A549 (cell line): ENCODE results near the genes DUS4L and DLD.

DNA sequence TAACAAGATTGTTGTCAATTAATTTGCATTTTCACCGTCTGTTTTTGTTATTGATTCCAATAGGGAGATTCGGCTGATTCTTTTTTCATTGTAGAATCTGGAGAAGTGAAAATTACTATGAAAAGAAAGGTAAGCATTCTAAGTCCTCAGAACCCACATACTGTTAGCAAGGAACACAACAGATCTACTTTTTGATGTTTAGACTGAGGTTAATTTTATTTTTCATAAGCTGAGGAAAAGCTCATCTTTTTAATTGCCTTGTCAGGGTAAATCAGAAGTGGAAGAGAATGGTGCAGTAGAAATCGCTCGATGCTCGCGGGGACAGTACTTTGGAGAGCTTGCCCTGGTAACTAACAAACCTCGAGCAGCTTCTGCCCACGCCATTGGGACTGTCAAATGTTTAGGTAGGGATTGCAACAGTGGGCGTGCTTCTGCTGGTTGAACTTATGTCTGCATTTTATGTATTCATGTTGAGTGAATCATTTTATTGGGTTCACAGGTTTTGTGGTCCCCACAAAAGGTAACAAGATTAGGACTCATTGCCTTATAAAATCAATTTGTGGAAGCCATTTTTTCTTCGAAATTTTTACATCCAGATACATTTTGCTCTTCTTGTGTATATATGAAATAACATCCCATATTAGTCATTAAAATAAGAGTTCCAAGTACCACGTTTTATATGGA is 11.7 kb upstream of the HBP1 start:
- PRO-cap, result no peak
CAGE:
- cytosol, long polyA plus RNA, result no peak
- long polyA plus RNA, result no peak
- nucleus, long polyA plus RNA, result no peak

DNA sequence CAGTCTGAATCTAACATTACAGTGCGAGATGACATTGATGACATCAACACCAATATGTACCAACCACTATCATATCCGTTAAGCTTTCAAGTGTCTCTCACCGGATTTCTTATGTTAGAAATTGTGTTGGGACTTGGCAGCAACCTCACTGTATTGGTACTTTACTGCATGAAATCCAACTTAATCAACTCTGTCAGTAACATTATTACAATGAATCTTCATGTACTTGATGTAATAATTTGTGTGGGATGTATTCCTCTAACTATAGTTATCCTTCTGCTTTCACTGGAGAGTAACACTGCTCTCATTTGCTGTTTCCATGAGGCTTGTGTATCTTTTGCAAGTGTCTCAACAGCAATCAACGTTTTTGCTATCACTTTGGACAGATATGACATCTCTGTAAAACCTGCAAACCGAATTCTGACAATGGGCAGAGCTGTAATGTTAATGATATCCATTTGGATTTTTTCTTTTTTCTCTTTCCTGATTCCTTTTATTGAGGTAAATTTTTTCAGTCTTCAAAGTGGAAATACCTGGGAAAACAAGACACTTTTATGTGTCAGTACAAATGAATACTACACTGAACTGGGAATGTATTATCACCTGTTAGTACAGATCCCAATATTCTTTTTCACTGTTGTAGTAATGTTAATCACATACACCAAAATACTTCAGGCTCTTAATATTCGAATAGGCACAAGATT is 4.4 kb downstream of the GPR22 start:
- PRO-cap, result no peak
CAGE:
- cytosol, long polyA plus RNA, result no peak
- long polyA plus RNA, result no peak
- nucleus, long polyA plus RNA, result no peak

DNA sequence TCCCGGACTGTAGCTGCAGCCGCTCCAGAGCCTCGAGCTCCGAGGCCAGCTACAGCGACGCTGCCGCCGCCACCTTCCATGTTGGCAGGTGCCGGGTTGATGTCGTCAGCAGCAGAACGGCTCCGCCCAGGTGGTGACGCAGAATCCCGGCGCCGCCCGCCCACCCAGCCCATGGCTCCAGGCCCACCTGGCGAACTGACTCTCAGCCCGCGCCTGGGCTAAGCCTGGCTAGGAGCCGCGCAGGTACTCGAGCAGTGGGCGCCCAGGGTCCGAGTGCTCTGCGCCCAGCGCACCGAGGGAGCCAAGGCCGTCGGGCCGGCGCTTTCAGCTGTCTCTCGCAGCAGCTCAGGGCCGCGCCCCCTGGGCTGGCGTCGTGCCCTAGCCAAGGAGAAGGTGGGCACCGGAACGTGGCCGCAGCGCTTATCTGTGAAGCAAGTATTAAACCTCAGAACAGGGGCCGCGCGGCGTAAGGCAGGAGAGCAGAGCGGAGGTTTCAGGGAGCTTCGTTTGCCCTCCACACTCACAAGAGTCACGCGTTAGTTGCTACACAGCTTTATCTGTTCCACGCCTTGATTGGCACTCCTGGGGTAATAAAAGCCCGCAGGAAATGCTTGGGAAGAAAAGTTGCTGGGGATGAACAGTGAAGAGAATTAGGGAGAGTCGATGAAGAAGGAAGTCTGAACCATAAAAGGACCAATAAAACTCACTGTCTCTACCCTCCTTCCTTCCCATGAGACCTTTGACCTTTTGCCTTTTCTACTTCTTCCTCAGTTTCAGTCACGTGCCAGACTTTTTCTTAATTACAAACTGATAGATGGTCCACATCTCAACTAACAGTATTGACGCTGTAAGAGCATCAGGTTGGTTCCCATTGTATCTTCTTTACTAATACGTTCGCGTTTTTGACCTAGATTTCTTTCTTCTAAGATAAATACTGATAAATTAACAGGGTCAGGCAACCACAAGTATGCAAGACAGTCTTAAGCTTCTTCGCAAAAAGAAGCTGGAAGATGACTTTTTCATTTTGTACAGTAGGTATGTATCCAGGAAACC is at the start of gene DUS4L:
Gene DUS4L (plus strand): TSS at position 155 of the 1,053 bp plus-strand sequence.
- PRO-cap, result bidirectional peak, plus-strand start at position 205 of the sequence, minus-strand start at position 71 of the sequence
CAGE:
- cytosol, long polyA plus RNA, result start-site peak on the plus strand centred at position 182 of the sequence, 50 bp wide, 239 and 599 reads in 2 replicates
- long polyA plus RNA, result start-site peak on the minus strand centred at position 90 of the sequence, 22 bp wide, 156 and 96 reads in 2 replicates
- nucleus, long polyA plus RNA, result start-site peak on the minus strand centred at position 96 of the sequence, 30 bp wide, 84 and 58 reads in 2 replicates; start-site peak on the plus strand centred at position 177 of the sequence, 57 bp wide, 99 and 80 reads in 2 replicates

DNA sequence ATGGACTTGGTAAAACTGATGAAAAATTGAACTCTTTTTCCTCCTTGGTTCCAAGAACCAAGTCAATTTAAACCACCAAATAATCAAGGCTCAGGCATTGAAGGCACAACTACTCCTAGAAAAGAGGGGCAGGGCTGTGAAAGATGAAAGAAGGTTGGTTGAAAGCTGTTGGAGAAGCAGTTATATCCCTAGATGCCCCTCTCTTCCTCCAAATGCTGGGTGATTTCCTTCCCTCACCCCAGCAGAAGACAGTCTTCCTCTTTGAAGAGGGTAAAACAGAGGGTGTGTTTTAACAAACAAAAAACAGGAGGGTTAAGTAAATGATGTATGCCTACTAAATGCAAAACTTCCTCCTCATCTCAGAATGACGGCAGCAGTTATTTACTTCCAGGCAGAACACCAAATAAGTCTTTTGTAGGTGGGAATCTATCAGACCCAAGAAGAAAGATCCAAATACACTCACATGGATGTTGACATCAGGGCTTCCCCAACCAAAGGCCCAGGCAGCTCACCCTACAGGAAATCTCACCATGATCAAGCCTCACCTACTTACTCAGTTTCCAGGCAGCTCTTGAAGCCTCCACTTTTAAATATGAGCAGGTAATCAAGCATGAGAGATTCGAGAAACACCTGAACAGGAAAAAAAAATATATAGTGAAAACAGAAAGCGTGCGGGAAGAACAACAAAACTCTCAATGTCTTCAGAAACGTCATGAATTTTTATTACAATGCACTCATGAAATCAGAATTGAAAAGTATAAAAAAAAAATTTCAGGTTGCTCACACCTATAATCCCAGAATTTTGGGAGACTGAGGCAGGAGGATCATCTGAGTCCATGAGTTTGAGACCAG is 27.1 kb upstream of the SLC26A4 start:
- PRO-cap, result no peak
CAGE:
- cytosol, long polyA plus RNA, result no peak
- long polyA plus RNA, result no peak
- nucleus, long polyA plus RNA, result no peak

- PRO-cap, result no peak
CAGE:
- cytosol, long polyA plus RNA, result no peak
- long polyA plus RNA, result no peak
- nucleus, long polyA plus RNA, result no peak
Measured at GRCh38 chr7:107640769-107641322, 19.8 kb upstream of the SLC26A4 start.

DNA sequence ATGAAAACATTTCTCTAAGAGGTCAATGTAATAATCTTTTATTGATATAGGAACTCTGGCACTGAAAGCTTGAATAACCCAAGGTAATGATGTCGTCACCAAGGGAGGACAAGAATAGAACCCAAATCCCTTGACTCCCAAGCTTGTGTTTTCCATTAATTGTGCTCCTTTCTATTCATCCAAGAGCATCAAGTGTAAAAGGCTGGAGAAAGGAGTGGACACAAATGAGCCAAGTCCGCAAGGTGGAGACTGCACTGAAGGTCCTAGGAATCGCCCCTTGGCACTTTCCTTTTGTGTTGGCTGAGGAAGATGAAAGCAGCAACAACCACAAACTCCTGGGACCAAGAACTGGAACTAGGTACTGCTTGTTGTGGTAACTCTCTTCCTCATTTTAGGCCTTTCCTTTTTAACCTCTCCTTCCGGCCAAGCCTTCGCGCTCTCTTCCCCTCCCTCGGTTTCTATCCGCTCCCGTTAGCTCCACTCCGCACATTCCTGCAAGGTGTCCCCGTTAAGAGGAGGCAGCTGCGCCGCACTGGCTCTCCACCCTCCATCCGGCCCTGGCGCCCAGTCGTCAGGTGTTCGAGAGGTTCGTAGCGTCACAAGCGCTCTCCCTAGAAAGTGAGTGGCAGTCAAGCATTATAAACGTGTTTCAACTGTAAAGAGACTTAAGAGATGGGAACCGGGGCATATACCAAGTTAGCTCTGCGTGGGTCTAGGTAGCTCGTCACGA is 984 bp upstream of the CBLL1 start:
- PRO-cap, result no peak
CAGE:
- cytosol, long polyA plus RNA, result no peak
- long polyA plus RNA, result no peak
- nucleus, long polyA plus RNA, result no peak

DNA sequence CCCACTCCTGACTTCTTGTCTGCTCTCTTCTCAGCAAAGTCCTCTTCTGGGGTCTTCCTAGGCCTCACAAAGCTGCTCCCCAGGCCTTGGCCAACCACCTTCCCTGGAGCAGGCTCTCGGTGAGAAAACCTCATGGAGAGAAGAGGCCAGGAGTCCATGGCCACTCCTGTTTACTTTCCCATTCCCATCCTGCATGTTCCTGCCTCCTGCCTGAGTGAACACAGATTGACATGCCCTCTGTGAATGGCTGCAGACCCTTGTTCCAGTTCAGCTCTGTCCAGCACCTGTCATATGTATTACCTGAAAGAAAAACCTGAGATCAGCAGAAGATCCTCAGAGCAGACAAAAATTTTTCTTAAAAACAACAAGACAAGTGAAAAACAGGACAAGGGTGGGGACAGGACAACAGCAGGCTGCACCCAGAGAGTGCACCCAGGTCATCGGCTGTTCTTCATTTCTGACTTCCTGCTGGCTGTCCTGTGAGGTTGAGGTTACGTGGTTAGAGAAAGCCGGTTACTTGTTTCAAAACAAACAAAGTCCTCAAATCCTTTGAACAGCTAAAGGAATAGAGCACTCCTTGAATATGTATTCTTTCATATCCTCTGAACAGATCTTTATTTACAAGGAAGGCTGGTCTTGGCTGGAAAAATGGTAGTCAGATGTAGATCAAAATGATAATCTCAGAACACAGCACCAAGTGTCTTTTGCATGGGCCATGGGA is 34.0 kb upstream of the DLD start:
- PRO-cap, result no peak
CAGE:
- cytosol, long polyA plus RNA, result no peak
- long polyA plus RNA, result no peak
- nucleus, long polyA plus RNA, result no peak

GRCh38 chr7:107880343-107880791 is 10.6 kb upstream of the DLD start:
- PRO-cap, result no peak
CAGE:
- cytosol, long polyA plus RNA, result no peak
- long polyA plus RNA, result no peak
- nucleus, long polyA plus RNA, result no peak

DNA sequence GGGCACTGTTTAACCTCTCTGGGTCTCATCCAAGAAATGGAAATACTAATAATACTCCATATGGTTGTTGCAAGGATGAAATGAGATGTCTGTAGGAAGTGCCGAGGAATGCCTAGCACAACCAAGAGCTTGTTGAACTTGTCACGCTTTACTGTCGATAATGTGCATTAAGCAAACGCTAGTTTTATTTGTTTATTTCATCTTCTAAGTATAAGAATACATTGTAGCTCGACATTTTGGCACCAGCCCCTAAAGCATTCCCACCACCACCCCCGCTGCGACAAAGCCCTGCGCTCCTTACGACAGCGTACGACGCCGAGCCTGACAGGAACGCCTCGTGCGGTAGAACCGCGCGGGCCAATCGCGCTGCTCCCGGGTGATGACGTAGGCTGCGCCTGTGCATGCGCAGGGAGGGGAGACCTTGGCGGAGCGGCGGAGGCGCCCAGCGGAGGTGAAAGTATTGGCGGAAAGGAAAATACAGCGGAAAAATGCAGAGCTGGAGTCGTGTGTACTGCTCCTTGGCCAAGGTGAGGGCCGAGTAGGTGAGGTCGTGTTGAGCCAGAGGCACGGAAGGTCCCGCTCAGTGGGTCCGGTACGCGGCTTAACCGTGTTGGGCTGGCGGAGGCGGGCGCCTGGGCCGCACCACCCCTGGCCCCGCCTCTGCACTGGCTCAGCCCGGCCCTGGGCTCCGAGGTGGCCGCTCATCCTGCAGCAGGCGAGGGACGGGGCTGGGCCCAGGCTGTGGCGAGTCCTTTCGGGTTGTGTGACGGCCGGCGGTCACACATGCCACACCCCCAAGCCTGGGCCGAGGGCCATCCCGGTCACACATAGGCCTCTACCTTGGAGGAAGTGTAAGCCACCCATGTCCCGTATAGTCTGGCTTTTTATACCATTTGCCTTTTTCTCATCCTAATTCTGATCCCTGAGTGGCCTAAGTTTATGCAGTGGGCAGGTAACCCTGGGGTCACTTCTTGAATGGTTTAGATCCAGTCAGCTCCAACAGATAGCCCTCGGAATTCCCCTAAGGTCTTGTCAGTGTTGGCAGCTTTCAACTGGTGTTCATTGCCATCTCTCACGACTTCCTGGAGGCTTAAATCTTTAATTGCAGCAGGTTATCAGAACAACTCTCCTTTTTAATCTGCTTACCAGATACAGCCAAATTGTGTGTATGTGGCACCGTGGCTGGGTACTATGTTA is at the start of gene DLD:
Gene DLD (plus strand): TSS at position 421 of the 1,197 bp plus-strand sequence.
- PRO-cap, result bidirectional peak, plus-strand start at position 424 of the sequence, minus-strand start at position 282 of the sequence; bidirectional peak, plus-strand start at position 704 of the sequence, minus-strand start at position 667 of the sequence
CAGE:
- cytosol, long polyA plus RNA, result start-site peak on the plus strand centred at position 434 of the sequence, 75 bp wide, 784 and 756 reads in 2 replicates
- long polyA plus RNA, result start-site peak on the plus strand centred at position 429 of the sequence, 47 bp wide, 1,467 and 810 reads in 2 replicates
- nucleus, long polyA plus RNA, result start-site peak on the plus strand centred at position 413 of the sequence, 39 bp wide, 727 and 316 reads in 2 replicates

- PRO-cap, result no peak
CAGE:
- cytosol, long polyA plus RNA, result no peak
- long polyA plus RNA, result no peak
- nucleus, long polyA plus RNA, result start-site peak on the minus strand at chr7:107932176-107932308, 216 and 155 reads in 2 replicates
Measured at GRCh38 chr7:107931924-107932693, 41.1 kb downstream of the DLD start.

- PRO-cap, result no peak
CAGE:
- cytosol, long polyA plus RNA, result no peak
- long polyA plus RNA, result no peak
- nucleus, long polyA plus RNA, result no peak
Measured at GRCh38 chr7:107961235-107962003, 41.5 kb downstream of the LAMB1 start.

DNA sequence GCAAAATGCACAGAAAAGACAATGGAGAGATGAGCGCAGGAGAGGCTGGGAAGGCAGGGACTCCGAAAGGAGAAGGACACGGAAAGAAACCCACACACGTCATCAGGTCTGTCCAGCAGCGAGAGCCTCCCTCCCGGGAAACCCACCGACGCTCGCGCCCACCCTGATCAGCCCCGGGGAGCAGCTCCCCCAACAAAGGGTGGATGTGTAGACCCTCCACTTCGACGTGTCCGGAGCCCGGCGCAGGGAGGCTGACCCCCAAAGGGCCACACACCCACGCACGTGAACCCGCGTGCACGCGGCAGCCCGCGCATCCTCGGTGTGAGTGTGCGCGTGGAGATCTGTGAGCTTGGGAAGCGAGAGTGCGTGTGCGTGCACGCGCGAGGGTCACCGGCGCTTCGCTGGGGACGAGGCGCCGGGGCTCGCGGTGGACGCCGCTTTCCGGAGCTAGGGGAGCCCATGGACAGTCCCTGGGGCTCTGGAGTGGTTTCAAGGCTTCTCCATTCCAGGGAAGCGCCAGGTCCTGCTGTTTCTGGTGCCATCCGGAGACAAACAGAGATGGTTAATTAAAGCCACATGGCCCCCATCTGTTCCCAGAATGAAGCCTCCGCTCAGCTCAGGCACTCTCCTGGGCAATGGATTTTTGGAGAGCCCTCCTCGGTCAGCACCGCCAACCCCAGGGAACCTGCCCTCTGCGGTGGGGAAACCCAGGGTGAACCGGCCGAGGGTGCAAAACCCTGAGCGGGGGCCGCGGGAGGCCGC is 927 bp downstream of the LAMB1 start:
- PRO-cap, result no peak
CAGE:
- cytosol, long polyA plus RNA, result no peak
- long polyA plus RNA, result no peak
- nucleus, long polyA plus RNA, result no peak

GRCh38 chr7:108504502-108504782 is 21.5 kb downstream of the PNPLA8 start:
- PRO-cap, result no peak
CAGE:
- cytosol, long polyA plus RNA, result no peak
- long polyA plus RNA, result no peak
- nucleus, long polyA plus RNA, result no peak

DNA sequence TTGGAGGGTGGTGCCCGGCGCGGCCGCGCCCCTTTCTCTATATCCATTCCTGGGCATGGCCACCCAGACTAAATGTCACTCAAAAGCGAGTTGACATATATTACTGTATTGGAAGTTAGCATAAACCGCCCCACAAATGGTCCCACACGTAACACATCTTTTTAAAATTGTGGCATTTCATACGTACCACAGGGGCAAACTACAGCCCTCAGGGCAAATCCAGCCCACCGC is 586 bp upstream of the PNPLA8 start:
- PRO-cap, result no peak
CAGE:
- cytosol, long polyA plus RNA, result no peak
- long polyA plus RNA, result no peak
- nucleus, long polyA plus RNA, result no peak

DNA sequence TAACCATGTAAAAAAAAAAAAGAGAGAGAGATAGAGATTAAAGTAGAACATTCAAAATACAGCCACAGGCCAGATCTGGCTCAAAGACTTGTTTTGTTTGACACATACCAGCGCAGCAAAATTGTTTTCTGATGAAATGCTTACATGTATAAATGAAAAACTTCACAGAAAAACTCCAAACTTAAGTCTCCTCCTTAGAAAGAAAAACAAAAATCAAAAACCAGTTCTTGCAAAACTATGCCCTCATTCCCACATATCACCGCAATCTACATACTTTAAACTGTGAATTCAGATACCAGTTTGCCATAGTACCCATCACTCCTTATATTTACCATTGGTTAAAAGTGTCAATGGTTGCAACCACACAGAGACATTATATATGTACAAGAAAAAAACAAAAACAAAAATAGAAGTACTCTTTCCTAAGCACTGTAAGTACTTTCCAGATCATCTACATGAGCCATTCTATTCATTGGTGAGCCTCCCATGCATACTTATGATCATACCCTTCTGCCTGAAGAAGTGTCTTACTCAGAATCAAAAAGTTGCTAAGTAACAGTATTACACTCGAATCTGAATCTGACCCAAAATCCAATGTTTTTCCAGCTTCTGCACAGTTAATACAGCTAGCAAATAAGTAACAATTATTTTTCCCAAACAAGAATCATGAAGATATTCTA is 124.0 kb downstream of the LRRN3 start:
- PRO-cap, result no peak
CAGE:
- cytosol, long polyA plus RNA, result no peak
- long polyA plus RNA, result no peak
- nucleus, long polyA plus RNA, result start-site peak on the minus strand centred at position 466 of the sequence, 474 bp wide, 124 and 293 reads in 2 replicates

GRCh38 chr7:112001029-112001686 is 205.0 kb downstream of the DOCK4 start:
- PRO-cap, result no peak
CAGE:
- cytosol, long polyA plus RNA, result no peak
- long polyA plus RNA, result no peak
- nucleus, long polyA plus RNA, result no peak

GRCh38 chr7:112080263-112080912 is 125.8 kb downstream of the DOCK4 start:
- PRO-cap, result no peak
CAGE:
- cytosol, long polyA plus RNA, result no peak
- long polyA plus RNA, result no peak
- nucleus, long polyA plus RNA, result no peak

GRCh38 chr7:112086055-112086801 is 120.0 kb downstream of the DOCK4 start:
- PRO-cap, result no peak
CAGE:
- cytosol, long polyA plus RNA, result no peak
- long polyA plus RNA, result no peak
- nucleus, long polyA plus RNA, result no peak

GRCh38 chr7:112111727-112112223 is 94.4 kb downstream of the DOCK4 start:
- PRO-cap, result no peak
CAGE:
- cytosol, long polyA plus RNA, result no peak
- long polyA plus RNA, result no peak
- nucleus, long polyA plus RNA, result no peak

DNA sequence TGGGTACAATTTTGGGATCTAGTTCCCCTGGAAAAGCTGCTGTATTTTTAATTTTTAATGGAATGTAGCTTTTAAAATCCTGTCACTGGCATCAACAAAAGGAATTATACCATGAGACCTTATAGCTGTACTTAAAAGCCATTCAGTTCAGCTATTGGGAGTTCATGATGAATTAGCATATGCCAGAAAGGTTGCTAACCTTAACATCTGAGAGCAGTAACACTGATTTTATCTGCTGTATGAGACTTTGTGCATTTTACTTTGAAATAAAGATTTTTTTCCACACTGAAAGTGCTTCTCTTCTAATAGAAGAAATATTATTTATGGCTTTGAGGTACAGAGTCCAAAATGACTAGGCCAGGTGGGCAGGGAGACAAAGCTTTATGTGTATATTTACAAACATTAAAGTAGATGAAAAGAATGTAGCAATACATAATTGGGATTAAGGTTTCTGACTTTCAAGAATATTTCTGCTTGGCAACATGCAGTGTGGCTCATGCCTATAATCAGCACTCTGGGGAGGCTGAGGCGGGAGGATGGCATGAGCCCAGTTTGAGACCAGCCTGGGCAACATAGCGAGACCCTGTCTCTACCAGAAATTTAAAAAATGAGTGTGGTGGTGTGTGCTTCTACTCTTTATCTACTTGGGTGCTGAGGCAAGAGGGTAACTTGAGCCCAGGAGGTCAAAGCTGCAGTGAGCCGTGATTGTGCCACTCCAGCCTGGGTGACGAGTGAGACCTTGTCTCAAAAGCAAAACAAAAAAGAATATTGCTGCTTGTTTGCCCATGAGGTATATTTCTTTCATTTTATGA is 4.7 kb upstream of the LSMEM1 start:
- PRO-cap, result no peak
CAGE:
- cytosol, long polyA plus RNA, result no peak
- long polyA plus RNA, result no peak
- nucleus, long polyA plus RNA, result no peak